PC-3 (cell line): Measurements from ENCODE around the genes CLEC2D and CLEC2B.

GRCh38 chr12:8904509-8904708 is 9.9 kb upstream of the PHC1 start:
- RAMPAGE, long total RNA = no peak

GRCh38 chr12:8996549-8997193 is 7.3 kb downstream of the KLRG1 start:
- RAMPAGE, long total RNA = no peak

GRCh38 chr12:9027860-9028293 is 38.5 kb downstream of the KLRG1 start:
- RAMPAGE, long total RNA = no peak

DNA sequence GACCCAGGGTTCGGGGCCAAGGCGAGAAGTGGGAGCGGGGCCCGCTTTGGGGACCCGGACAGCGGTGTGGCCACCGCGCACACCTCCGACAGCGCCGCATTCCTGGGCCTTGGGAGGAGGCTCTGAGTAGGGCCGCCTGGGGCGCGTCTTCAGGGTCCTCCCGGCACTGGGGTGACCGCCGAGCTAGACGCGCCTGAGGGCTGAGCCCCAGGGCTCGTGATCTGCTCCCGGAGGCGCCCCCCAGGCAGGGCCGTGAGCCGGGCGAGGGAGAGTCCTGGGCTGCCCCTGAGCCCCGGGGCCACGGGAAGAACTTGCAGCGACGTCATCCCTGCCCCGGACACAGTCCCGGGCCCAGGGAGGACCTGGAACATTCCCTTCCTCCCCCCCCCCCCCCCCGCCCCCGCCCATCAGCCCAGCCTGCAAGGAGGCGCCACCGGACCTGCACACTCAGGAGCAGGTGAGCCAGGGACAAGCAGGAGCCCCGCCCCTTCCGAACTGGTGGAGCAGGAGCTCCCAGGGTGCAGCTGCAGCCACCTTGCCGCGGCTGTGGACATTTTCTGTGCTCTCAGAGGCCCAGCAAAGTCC is 50.9 kb downstream of the A2M start:
- RAMPAGE, long total RNA = no peak

DNA sequence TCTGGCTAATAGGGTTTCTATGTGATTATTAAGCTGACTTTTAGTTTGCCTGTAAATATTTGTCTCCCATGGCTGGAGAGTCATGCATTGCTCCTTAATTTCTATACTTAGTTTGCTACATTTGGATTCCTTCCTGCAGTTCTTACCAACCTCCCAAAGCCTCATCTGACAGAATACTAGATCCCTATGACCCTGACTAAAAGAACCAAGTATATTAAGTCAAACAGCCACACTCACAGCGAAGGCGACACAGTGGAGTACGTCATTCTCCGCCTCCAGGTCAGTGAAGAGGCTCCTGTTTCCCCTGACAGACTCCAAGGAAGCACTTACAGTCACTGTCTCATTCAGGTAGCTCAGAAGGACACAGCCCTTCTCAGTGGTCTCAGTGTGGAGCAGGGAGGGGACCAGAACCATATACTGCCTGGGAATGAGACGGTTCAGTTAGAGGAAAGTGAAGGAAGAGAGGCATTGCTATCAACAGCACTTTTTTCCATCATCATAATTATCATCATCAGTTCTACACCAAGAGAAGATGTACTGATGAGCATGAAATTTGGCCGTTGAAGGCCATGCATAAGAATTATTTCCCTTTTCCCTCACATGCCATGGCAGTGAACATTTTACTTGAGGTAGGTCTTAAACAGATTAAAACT is 2.5 kb downstream of the A2M start:
- RAMPAGE, long total RNA = no peak

DNA sequence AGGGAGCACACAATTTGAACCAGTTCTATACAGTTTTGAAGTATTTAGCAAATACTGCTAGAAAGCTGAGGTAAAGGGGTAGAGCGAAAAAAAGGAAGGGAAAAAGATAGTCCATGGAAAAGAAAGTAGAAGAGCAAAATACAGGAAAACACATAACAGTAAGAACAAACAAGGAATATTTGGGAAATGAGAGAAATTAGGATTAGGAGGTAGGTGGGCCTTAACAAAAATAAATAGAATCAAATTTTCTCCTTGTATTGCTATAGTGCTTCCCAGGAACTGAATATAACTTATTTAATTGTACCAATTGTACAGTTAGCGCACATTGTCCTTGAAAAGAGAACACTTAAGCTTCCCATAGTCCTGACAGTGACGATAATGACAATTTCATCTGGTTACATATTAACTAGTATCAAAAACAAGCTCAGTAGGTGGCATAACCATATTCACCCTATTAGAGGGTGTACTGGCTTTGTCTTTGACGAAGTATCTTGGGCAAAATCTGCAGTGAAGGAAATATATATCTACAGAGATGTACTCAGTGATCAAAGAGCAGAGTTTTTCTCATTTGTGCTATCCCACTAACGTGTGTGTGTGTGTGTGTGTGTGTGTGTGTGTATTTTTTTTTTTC is 4.7 kb upstream of the A2M start:
- RAMPAGE, long total RNA = no peak

GRCh38 chr12:9167382-9167677 is 40.9 kb downstream of the PZP start:
- RAMPAGE, long total RNA = no peak

DNA sequence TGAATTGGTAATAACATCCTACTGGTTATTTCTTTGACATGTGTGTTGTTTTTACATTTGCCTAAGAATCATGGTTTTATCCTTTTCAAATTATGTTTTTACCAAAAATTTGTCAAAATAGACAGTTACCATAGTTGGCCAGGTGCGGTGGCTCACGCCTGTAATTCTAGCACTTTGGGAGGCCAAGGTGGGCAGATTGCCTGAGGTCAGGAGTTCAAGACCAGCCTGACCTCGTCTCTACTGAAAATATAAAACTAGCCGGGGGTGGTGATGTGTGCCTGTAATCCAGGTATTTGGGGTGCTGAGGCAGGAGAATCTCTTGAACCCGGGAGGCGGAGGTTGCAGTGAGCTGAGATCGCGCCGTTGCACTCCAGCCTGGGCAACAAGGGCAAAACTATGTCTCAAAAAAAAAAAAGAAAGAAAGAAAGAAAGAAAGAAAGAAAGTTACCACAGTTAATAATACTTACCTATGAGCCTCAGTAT is 12.8 kb upstream of the PZP start:
- RAMPAGE, long total RNA = no peak

GRCh38 chr12:9364027-9365417 is 156.3 kb upstream of the PZP start:
- RAMPAGE, long total RNA = no peak

GRCh38 chr12:9570485-9571046 is 37.1 kb downstream of the KLRB1 start:
- RAMPAGE, long total RNA = no peak

DNA sequence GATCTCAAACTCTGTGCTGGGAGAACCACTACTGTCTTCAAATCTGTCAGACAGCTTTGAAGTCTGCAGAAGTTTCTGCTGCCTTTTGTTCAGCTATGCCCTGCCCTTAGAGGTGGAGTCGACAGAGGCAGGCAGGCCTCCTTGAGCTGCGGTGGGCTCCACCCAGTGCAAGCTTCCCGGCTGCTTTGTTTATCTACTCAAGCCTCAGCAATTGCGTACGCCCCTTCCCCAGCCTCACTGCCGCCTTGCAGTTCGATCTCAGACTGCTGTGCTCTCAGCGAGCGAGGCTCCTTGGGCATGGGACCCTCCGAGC is 25.0 kb upstream of the KLRB1 start:
- RAMPAGE, long total RNA = no peak

DNA sequence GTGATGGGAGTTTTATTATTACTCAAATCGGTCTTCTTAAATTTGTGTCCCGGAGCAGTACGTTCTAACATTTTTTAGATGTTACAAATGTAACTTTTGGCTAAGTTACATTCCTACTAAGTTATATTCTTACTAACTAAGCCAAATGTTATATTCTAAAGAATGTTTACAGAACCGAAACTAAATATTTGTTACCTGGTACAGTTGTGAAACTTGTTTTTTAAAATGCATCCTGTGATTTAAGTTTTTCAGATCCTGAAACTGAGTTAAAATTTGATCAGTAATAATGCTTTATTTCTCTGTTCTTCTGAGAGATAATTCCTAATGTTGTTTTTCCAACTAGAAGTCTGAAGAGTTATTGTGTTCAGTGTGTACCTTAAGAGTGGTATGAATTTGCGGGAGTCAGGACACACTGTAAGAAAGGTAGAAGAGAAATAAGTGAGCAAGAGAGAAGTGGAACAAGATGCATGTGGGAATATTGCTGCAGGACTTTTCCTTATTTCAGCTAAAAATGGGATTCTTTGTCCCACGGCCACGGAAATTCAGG is 20.5 kb upstream of the CLEC2D start:
- RAMPAGE, long total RNA = no peak

- RAMPAGE, long total RNA = no peak
Observed at GRCh38 chr12:9669421-9669898, at the start of gene CLEC2D. CLEC2D (plus strand) TSS chr12:9669713.

DNA sequence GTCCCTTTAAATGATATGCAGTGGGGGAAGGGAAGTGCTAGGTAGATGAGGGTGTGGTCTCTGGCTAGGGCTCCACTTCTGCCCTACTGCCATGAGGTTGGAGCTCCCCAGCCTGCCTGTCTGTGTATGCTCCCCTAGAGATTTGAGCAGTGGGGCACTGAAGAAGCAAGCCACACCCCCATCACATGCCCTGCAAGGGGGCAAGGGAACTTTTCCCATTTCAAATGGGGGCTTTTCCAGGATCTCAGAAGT is 37.9 kb downstream of the CLEC2D start:
- RAMPAGE, long total RNA = no peak

- RAMPAGE, long total RNA = no peak
Observed at GRCh38 chr12:9759426-9760531, 922 bp downstream of the CD69 start.

- RAMPAGE, long total RNA = no peak
Observed at GRCh38 chr12:9763031-9763530, 2.4 kb upstream of the CD69 start.

DNA sequence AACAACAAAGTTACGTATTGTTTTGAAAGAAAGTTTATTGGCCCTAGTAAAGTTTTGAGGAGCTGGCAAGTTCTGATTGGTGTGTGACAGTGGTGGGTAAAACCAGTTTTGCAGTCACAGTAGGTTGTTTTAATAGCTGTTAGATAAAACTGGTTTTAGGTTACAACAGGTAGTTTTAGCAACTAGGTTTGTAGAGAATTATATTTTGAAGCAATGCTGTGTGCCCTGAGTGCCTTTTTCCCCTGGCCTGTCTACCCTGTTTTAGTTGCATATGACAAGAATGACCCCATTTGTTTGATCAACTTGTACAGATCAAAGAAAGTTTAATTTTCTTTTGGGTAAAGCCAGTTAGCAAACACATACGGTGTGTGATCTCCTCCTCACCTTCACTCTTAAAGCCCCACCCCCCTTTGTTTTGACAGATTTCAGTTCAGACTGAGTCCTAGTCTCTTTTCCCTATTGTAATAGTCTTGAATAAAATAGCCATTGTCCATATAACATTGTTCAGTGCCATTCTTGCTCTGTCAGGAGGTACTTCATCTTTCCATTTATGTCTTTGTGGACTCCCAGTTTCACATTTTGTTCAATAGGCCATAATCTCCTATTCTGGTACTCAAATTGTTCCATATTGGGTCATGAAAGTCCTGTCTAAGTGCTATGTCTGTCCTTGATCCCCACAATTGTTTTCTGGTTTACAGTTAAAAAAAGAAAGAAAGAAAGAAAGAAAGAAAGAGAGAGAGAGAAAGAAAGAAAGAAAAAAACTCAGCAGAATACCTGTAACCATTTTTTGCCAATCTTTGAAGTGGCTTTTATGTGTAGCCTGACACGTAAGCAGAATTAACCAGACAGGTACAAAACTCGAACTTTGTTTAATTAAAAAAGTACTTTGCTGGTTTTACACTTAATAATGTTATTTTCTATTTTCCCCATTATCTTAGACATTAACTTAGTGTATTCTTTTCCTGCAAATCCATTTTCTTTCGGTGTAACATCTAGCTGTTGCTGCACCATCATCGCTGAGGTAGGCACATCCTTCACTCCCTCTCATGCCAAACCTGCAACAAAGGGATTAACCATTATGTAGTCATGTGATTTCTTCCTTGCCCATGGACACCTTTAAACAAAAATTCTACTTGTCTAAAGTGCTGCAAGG is 16.4 kb downstream of the CLEC2B start:
- RAMPAGE, long total RNA = no peak

GRCh38 chr12:9868971-9870349 is at the start of gene CLEC2B:
CLEC2B (minus strand) TSS chr12:9869354.
- RAMPAGE, long total RNA = no peak

DNA sequence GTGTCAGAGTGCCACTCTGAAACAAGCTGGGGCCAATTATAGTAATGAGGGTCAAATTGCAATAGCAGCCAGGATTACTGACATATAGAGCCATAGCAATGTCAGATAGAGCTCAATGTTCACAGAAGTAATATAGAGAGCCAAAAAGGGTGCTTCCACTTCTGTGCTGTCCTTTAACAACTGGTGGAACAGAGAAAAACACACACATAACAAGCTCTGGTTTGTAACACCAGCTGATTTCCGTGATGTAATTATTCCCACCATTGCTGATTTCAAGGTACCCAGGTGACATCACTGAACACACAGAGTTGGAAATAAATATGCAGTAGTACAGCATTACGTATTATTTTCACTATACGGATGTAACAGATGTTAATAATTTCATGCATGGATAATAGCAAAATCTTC is 3.0 kb upstream of the CLEC2B start:
- RAMPAGE, long total RNA = no peak

- RAMPAGE, long total RNA = no peak
Observed at GRCh38 chr12:10089034-10089323, 9.8 kb downstream of the CLEC1A start.